ENCODE data around the gene G2E3.

- PRO-cap = no peak
Observed at GRCh38 chr14:29745832-29746314, 181.8 kb downstream of the PRKD1 start.

- PRO-cap = bidirectional peak, plus-strand start at chr14:30558842, minus-strand start at chr14:30558812; bidirectional peak, plus-strand start at chr14:30559158, minus-strand start at chr14:30559051; bidirectional peak, plus-strand start at chr14:30559406, minus-strand start at chr14:30559422
Observed at GRCh38 chr14:30558705-30559558, at the start of gene G2E3. Gene G2E3 (plus strand): TSS chr14:30559158.

DNA sequence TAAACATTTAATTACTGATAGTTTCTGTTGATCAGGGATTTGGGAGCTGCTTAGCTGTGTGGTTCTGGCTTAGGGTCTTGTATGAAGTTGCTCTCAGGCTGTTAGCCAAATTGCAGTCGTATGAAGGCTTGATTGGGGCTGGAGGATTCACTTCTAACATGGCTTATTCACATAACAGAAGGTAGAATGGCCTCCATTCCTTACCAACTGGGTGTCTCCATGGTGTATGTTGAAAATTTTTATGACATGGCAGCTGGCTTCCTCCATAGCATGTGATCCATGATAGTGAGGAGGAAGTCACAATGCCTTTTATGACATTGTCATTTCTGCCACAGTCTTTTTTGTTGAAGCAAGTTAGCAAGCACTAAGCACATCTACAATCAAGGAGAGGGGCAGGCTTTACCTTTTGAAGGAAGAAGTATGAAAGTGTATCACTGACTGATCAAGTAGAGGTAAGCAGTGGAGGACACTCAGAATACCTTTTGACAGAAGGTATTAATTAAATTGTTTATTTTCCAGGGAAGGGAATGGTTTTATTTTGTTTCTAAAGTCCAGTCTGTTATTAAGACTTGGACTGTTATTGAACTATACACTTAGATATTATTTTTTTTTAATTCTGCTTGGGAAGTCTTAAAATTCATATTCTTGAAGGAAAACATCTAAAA lies 18.6 kb downstream of the G2E3 start:
- PRO-cap = no peak

DNA sequence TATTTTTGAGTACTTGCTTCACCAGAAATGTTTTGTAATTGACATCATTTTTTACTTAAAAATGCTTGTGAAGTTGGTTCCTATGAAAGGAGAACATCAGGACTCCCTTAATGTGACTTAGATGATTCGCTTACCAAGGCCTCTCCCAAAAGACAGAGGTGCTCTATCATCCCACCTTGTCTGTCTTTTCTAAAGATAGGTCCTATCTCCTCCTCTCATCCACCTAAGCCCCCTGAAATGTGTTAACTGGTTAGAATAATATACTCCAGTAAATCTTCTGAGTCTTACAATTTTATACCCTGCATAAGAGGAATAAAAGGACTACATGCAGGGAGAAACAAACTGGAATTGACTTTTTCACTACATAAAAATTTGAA lies 16.8 kb downstream of the COCH start:
- PRO-cap = no peak

DNA sequence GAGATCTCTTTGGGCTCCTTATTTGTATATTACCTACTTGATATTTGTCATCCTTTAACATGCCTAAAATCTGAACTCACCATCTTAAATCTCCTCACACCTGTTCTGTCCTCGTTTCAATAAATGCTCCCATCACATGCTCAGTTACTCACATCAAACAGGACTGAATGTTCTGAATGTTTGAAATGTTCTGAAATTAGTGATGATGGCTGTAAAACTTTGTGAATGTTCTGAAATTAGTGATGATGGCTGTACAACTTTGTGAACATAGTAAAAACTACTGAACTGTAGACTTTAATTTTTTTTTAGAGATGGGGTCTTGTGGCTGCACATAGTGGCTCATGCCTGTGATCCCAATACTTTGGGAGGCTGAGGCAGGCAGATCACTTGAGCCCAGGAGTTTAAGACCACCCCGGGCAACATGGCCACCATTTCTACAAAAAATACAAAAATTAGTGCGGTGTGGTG lies 34.6 kb downstream of the COCH start:
- PRO-cap = no peak

DNA sequence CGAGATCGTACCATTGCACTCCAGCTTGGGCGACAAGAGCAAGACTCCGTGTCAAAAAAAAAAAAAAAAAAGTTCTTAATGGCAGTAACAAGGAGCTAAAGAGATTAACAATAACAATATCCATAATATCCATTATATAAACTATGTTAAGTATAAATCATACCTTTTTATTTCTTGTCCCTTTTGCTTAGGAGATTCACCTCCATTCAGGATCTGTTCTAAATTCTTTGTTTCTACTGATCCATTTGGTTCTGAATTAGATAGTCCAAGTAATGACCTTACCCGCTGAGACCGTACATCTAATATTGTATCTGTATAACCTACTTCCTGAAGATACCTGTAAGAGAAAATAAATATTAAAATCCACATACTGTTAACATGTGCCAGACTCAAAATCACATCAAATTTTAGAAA lies 72.6 kb downstream of the COCH start:
- PRO-cap = no peak

DNA sequence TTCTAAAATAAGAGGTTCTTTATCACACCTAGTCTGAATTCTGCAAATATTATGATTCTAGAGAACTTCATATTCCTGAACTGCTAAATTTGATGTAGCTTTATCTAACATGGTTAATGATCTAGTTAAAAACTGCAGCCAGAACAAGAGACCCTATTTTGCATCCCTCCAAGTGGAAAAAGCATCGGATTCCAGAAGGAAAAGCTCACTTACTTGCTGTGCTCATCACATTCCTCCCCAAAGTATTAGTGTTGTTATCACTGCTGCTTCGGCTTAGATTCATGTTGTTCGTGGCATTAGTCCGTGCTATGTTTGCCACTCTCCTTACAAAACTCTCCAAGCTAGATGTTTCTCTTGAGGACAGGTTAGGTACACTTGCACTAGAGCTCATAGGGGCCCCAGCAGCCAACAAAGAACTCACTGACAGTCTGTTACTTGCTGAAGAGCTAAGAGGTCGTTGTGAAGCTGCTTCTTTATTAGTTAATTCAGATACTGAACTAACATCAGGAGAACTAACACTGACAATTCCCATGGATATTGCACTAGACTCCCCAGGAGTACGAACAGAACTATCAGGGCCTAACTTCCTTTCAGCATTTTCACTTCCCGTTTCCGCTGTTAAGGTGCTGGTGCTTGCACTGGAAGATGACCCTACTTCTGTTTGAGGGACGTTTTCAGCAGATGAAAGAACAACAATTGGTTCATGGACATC lies 79.0 kb downstream of the HECTD1 start:
- PRO-cap = no peak

DNA sequence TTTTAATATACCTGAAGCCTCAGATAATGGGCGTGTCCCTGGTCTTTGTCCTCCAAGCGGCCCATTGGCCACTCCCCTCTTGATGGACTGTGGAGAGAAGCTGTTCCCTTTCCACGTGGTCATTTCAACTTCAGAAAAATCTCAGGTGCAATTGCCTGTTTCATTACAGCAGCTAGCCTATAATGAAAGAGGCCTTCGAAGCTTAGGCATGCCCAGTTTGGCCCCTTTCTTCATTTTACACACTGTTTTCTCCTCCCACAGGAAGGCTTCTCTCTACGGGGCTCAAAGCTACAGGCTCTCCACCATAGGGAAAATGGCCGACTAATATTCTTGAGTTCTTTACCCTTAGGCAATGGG lies 131.3 kb upstream of the ARHGAP5 start:
- PRO-cap = no peak

DNA sequence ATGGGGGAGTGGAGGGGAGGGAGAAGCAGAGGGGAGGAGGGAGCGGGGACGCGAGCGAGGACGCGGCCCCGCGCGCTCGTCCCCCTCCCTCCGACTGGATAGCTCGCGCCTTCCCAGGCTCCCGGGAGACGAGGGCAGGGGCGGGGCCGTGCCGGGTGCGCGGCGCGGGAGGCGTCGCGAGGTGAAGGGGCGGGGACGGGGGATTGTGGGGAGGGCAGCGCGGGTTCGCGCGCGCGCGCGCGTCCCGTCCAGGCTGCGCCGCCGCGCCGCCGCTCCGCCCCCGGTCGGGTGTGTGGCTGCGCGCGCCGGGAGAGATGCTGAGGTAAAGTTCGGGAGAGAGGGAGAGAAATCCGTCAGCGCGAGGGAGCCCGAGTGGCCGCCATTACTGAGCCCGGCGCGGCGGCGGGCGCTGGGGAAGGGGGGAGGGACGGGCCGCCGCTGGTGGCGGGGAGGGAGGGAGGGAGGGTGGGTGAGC lies 335 bp upstream of the ARHGAP5 start:
- PRO-cap = bidirectional peak, plus-strand start at position 347 of the sequence, minus-strand start outside the sequence

DNA sequence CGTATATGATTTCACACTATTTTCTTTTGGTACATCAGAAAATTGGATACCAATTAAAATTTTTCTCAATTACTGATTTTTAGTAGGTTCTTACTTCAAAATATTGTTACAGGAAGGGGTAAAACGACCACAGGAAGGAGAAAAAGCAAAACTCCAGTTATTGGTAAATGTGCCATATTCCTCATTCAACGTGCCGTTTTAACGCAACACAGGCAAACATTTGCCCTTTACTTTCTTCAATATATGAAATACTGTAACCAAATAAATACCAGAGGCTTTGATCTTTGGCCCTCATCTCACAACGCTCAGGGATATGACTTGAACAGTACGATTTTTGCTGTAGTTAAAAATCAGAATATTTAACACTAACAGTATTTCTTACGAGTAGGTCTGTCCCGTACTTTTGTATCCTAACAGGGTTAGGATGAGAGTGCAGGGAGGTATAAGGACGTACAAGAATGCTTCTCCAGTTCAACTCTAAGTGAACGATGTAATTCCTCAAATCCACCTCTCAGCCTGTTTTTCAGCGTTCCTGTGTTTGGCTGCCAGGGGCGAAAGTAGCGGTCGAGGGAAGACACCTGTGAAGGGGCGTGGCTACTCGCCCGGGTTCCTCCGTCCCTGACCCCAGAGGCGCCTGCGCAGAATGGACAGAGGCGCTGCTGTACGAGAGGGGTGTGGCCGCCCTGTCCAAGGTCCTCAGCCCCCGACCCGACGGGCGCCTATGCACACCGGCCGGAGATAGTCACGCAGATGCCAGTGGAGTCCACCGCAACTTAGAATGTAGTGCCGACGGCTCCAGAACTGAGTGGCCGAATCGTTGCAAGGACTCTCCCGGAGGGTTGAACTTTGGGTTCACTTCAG lies 123.8 kb downstream of the ARHGAP5 start:
- PRO-cap = unidirectional peak, plus-strand start at position 650 of the sequence

DNA sequence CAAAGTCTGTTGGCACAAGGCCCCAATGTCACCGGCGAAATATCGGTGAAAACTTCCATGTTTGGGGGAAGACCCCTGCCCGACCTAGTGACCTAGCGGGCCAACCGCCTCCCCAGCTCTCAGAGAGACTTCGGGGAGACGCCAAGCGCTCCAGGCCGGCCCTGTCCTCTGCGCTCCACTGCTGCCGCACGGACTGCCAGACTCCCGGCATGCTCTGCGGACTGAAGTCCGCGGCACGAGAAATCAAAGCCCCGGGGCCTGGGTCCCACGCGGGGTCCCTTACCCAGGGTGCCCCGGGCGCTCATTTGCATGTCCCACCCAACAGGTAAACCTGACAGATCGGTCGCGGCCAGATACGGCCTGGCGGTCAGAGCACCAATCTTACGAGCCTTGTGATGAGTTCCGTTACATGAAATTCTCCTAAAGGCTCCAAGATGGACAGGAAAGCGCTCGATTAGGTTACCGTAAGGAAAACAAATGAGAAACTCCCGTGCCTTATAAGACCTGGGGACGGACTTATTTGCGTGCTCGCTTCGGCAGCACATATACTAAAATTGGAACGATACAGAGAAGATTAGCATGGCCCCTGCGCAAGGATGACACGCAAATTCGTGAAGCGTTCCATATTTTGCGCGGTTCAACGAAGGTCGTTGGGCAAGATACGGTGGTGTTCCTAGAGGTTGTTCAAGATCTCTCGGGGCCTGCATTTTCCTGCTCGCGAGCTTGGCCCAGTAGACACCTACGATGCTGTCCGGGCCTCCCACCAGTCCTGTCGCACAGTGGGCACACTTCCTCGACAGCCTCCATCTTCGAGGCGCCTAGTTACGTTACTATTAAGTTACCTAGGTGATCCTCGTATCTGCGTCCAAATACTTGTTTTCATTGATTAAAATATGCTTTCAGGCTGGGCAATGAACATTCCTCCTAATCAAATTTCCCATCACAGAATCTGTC lies 124.7 kb downstream of the ARHGAP5 start:
- PRO-cap = bidirectional peak, plus-strand start at position 523 of the sequence, minus-strand start at position 216 of the sequence; unidirectional peak, plus-strand start at position 626 of the sequence; unidirectional peak, plus-strand start at position 707 of the sequence

- PRO-cap = no peak
Observed at GRCh38 chr14:32457541-32457822, 128.4 kb downstream of the AKAP6 start.

DNA sequence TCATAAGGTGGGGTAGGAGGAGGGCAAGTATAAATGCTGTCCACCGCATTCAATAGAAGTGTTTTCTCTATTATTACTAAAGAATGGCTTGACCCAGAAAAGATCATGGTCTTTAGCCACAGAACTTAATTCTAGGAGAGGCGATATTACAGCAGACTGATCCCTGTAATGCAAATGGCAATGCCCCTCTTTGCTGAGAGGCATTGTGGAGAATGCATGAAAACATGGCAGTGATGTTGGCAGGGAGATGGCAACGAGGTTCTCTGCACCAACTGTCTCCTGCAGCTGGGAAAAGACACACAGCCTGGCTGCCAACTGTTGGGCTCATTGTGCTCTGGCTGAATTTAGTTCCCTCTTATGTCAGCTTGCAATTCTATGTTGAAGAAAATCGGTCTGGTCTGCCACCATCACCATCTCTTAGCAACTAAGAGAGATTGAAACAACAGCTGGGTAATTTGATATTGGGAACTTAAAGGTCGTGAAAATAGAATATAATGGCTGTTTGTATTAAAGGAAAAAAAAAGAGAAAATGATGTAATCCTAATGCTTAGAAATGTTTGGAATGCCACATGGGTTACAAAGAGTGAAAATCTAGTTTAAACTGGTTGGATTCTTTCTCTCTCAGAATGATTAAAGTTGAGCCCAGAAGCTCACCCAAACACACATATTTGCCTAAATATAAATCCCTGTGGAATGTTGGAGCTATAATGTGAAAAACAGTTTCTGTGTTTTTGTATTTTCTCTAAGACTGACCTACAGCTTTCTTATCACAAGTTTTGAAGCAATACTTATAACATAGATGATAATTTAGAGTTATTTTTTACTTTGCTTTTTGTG lies 143.5 kb downstream of the AKAP6 start:
- PRO-cap = no peak

DNA sequence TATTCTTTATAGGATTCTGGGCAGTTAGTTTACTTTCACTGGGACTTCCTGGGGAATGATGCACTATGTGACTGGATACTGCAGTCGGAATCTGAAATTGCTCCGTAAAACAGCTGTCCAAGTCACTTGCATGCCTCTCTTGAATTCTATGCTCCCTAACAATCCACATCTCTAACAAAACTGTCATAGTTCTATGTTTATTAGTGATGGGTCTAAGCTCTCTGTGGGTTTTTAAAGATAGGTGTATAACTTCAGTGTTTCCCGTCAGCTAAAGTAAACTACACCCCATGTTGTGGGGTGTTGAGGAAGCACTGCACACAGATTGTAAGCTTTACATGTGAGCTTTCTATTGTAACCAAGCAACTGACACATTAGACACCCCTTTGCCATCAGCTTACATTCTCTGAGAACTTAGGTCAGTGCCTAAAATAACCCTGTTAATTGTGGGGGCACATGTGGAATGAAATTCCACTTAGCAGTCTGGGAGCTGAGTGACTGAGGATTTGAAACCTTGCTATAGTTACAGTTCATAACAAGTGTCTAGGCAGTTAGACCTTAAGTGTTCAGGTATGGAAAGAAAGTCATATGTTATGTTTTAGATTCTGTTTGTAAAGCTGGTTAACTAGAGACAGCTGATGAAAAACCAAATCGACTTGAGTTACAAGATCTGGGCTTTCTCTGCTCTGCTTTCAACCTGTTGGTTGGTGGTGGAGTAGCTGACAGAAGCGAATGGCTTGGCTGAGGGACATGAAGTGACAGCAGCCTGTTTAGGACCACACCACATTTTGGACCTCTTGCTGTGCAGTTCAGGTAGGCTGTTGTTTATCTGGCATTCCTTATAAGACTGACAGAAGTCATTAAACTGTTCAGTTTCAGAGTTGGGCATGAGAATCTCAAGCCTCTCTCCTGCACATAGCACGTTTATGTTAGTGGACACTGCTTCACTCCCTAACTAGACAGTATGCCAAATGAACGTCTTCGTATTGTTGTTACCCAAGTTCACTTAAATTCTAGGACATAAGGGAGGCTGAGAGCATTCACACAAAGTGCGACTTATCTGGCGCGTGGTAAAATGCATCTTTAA lies 165.8 kb downstream of the AKAP6 start:
- PRO-cap = no peak

DNA sequence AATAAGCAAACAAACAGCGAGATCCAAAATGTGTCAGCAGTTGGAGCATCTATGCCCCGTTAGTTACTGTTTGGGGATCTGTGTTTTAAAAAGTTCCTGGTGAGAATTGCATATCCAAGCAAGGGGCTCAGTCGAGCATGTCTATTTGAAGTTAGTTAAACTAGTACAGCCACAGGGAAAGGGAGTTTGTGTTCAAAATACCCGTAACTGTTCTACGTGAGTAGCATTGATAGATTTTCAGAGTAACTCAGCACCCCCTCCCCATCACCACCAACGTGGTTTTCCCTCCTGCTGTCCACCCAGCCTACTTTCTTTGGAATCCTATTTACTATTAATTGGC lies 1.4 kb downstream of the NPAS3 start:
- PRO-cap = bidirectional peak, plus-strand start at position 154 of the sequence, minus-strand start at position 61 of the sequence

DNA sequence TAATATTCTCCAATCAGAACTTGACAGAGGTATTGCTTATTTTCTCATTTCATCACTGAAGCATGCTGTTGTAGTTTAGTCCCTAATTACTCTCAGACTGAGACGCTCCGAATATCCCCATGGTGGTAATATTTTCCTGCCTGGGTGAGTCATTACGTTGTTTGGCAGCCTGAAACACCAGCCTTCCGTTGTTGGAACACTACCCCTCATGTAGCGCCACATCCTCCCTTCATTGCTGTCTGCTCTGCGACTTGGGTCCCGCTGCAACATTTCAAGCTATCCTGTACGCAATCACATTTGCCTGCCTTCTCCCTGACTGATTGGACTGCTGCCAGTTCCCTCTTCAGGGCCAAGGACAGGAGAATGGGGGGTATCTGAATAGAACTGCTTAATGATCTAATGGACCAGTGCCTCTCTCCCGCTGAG lies 369.1 kb downstream of the NPAS3 start:
- PRO-cap = bidirectional peak, plus-strand start at position 232 of the sequence, minus-strand start at position 101 of the sequence

- PRO-cap = unidirectional peak, plus-strand start at chr14:34018343
Observed at GRCh38 chr14:34018056-34018499, 67.2 kb upstream of the EGLN3 start.

GRCh38 chr14:34332203-34332598 lies 129.8 kb downstream of the SPTSSA start:
- PRO-cap = no peak

DNA sequence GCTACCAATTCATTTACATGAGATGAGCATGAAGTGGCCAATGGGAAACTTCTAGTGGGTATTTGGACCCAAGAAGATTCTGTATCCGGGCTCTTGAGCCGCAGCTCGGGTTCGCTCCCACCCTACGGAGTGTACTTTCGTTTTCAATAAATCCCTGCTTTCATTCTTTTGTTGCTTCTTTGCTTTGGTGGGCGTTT lies 129.1 kb downstream of the SPTSSA start:
- PRO-cap = no peak

DNA sequence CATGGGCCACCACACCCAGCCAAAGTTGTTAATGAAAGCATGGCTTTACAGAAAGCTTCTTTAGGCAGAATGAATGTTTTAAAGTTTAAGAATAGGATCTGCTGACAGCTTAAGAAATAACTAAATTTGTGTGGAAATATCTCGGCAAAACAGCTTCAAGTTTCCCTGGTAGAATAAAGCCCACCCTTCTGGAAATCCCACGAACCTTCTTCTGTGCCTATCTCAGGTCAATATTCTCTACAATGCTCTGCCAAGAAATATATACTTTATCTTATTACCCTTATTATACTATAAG lies 858 bp downstream of the EAPP start:
- PRO-cap = no peak

Data from A673 (cell line).